A172 (cell line): Measurements from ENCODE around the gene ZNF593OS.

DNA sequence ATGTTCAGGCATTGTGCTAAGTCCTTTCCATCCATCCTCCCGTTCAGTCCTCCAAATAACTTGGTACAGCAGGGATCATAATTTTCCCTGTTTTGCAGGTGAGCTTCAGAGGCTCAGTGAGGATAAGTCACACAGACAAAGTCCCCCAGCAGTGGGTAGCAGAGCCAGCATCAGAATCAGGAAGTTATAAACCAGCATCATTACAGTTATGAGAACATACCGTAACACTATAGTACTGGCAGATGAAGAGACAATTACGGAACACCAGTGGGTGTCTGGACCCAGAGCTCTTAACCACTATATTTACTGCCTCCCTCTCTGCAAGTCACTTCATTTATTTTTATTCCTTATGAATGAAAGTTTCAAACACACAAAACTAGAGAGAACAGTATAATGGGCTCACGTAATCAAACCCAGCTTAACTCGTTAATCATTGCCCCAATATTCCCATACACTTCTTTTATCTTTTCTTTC, 5.5 kb upstream of the TRIM63 start:
- RAMPAGE, long total RNA = no peak

DNA sequence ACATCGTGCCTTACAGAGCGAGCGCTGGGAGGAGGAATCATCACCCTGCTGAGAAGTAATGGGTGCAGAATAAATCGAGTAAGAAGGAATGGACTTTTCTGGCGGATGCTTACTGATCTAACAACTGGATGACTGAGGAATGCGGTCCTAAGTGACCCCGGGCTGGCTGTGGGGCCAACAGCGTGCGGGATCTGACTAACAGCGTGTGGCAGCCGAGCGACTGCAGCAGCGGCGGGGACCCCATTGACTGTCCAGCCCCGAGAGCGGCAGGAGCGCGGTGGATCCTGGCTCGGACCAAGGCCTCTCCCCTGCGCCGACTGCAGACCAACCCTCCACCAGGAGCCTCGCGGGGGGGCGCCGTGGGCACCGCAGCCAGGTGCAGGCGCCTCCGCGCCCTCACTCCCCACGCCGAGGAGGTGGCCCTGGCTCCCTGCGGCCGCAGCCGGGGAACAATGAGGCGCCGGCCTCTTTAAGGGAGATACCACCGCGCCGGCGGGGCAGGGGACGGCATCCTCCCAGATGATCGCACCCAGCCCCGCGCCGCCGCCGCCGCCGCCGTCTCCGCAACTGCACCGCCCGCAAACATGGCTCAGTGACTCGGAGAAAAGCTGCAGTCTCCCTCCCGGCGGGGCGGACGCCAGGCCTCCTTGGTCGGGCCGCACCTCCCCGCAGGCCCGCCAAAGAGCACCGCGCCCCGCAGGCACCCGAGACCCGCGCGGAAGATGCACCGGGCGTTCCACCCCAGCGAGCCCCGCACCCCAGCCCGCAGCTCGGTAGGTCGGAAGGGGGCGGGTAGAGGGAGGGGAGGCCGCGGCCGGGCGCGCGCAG, 762 bp upstream of the PDIK1L start:
- RAMPAGE, long total RNA = no peak

GRCh38 chr1:26155881-26156445, 2.9 kb upstream of the FAM110D start:
- RAMPAGE, long total RNA = no peak

- RAMPAGE, long total RNA = no peak
These were observed at the start of gene ZNF593OS for GRCh38 chr1:26171559-26172302. Gene ZNF593OS, minus strand, starts transcription at chr1:26171832.

DNA sequence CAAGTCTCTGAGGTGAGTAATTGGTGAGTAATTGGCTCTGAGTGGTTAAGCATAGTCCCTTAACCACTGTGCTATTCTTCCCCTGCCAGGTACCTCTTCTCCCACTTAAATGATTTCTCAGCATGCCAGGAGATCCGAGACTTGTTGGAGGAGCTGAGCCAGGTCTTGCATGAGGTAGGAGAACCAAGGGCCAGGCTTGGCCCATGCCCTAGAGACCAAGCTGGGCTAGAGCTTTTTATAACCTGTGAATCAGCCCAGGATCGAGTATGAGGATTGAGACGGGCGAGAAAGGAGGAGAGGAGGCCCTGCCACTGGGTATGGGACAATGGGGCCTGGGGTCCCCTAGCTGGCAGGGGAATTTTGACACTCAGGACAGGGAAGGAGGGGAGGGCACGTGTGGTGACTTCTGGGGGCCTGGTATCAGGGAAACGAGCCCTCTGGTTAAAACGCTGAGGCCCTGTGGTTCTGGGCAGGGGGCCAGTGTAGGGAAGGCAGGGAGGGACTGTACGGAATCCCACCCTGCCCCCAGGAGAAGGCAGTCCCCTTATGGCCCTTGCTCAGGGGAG, 4.6 kb downstream of the CNKSR1 start:
- RAMPAGE, long total RNA = no peak

- RAMPAGE, long total RNA = no peak
These were observed 4.0 kb upstream of the SH3BGRL3 start for GRCh38 chr1:26275553-26276643.

DNA sequence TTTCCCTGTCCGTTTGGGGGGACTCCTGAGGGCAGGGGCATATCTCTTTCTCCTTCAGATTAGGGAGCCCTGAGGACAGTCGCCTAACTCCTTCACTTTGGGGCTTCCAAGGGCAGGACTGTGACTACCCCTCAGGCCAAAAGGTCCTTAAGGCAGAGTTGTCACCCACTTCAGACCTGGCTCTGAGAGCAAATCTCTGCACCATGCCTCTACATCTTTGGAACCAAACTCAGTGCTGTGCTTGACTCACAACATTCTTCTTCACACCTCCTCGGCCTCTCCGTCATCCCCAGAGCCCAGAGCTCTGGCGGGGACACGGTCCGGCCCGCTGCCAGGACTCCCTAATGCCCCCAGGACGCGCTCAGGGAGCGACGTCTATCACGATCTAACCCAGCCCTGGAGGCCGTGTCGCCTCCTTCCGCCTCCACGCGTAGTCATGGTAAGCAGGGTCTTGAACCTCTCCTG, 366 bp downstream of the UBXN11 start:
- RAMPAGE, long total RNA = no peak

- RAMPAGE, long total RNA = no peak
These were observed 3.1 kb downstream of the CRYBG2 start for GRCh38 chr1:26350637-26351505.

- RAMPAGE, long total RNA = no peak
These were observed 27.9 kb downstream of the HMGN2 start for GRCh38 chr1:26499889-26500780.

DNA sequence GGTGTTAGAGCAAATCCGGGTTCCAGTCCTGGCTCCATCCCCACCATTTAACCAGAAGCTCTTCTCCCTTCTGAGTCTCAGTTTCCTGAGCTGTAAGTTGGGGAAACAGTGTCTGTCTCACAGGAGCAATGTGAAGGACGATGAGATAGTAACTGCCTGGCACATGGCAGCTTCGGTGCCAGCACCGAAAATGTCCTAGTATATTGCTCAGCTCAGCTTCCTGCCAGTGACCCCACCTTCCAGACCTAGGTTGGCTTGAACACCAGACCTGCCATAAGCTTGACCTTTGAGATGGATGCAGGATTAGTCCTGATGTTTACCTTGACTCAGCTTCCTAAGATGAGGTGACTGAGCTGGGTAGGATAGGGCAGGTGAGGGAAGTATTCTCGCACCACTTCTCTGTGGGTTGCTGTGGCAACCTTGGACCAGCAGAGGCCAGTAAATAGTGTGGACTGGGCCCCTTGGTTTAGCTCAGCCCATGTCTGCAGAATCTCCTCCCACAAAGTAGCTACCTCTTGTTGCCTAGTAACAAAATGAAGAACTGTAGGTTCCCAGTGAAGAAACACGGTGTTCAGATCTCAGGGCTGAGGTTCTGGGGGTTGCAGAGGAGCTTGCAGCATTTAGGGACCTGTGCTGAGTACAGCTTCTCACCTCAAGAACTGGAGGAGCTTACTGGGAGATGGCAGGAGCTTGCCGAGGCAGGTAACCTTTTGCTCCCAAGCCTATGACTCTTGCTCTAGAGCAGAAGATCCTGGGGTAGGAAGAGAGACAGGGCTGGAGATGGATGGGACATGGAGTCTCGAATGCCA, 8.4 kb downstream of the RPS6KA1 start:
- RAMPAGE, long total RNA = no peak

- RAMPAGE, long total RNA = no peak
These were observed 9.9 kb upstream of the SFN start for GRCh38 chr1:26852976-26853546.

DNA sequence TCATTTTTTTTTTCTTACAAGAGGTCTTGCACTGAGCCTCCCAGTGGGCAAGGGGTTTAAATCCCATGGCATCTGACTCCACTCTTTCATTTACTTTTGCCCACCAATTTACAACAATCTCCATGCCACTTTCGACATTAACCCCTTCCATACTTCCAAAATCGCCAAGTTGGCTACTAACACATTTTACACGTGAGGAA, 894 bp downstream of the GPN2 start:
- RAMPAGE, long total RNA = no peak

DNA sequence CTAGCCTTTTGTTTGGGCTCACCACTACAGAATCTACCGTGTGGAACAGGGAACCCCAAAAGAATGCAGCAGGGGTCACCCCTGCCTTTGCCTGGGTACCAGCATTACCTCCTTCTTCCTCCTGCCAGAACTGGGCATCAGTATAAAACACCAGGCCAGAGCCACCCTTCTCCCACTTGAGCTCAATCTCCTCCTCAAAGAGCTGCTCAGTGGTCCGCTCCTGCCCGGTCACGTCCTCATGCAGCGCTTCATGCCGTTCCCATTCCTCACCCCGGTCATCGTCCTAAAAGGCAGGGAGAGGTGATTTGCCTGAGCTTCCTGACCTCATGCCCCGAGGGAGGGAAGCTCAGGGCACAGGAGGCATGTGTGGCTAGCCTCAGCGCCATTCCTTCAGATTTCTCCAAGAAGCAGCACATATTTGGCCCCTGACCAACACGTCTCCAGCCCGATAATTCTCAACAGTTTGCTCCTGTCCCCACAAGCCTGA, 4.1 kb upstream of the GPN2 start:
- RAMPAGE, long total RNA = no peak

GRCh38 chr1:26910093-26911040, 3.4 kb downstream of the NR0B2 start:
- RAMPAGE, long total RNA = no peak

GRCh38 chr1:27010901-27011400, 1.7 kb downstream of the TENT5B start:
- RAMPAGE, long total RNA = no peak

GRCh38 chr1:27095857-27096237, 59.1 kb downstream of the SLC9A1 start:
- RAMPAGE, long total RNA = no peak

DNA sequence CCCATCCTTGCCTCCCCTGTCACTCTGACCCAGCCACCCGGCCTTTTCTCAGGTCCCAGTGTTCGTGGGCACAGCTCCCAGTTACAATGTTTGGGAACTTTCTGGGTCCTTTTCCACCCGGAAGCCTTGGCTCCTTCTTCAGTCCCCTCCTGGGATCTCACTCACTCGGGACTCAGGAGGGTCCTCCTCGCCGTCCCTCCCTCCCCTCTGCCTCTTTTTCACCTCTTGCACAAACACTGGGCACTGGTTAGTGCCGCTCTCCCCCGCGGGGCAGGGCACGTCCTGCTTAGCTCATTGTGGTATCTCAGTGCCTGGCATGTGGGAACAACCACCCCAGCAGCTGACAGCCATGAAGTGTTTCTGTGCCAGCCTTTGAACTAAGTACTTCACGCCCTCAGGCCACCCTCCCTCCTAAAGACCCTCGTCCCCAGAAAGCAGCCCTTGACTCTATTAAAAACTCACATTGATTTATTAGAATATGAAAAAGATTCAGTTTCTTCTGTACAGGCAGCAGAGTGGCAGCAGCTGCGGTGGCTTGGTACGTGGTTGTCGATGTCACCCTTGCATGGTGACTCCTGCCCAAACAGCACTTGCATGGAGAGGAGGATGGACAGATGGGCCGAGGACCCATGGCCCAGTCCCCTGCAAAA, 56.4 kb downstream of the SLC9A1 start:
- RAMPAGE, long total RNA = no peak

- RAMPAGE, long total RNA = no peak
These were observed 55.5 kb downstream of the SLC9A1 start for GRCh38 chr1:27099013-27100218.

- RAMPAGE, long total RNA = no peak
These were observed 2.3 kb downstream of the SLC9A1 start for GRCh38 chr1:27152559-27153177.

GRCh38 chr1:27360977-27361425, 5.8 kb downstream of the MAP3K6 start:
- RAMPAGE, long total RNA = no peak